Keratinocyte (primary cell): ENCODE measurements around the genes PRADC1 and FBXO41.

CAGE:
- cytosol, long polyA minus RNA: no peak
- cytosol, long polyA plus RNA: no peak
- long polyA plus RNA: no peak
- nucleus, long polyA minus RNA: no peak
- nucleus, long polyA plus RNA: no peak
Measured at GRCh38 chr2:72476703-72478009, 329.5 kb upstream of the CYP26B1 start.

DNA sequence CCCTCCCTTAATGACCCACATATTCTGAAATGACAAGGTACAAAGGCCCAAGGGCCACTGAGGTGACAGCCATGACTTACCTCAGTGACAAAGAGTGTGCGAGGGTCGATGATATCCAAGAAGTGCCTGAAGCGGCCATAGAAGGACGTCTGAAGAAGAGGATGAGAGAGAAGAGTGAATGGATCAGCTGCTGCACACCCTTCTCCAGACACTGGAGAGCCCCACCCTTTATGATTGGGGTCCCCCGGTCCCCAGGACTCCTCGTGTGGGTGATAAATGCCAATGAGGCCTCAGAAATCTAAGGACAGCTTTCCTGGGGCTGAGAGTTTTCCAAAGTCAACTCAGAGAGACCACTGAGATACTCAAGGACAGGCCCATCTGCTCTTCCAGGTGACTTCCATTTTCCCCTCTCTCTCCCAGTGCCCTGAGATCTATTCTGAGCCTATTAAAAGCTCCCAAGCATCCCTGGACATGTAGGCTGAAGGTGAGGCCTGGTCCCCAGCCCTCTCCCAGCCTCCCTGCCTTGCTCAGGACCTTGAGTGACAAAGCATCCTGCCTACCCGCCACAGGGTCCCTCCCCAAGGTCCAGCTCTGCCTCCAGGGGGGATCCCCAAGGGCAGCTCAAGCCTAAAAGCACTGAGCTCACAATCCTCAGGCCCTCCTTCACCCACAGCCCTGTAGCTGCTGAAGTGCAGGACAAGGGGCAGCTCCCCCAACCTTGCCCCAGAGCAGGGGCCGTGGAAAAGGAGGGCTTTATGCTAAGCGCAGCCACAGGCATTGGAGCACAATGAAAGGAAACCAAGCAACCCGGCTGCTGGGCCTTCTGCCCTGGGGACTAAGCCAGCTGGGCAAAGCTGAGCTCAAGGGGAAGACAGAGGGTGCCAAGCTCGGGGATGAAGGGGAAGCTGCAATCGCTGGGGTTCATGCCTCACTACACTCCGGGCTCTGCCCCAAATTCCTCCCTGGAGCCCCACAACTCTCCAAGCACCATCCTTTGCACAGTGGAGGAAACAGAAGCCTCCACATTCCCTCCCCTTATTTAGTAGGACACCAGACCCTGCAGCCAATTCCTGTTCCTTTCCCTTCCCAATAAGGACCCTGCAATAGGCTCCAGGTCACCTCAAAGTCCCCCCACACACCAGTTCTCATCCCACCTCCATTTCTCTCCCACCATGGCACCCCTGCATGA is 12.7 kb downstream of the SFXN5 start:
CAGE:
- cytosol, long polyA minus RNA: no peak
- cytosol, long polyA plus RNA: no peak
- long polyA plus RNA: no peak
- nucleus, long polyA minus RNA: no peak
- nucleus, long polyA plus RNA: no peak

GRCh38 chr2:73080544-73081210 is 9.2 kb upstream of the SFXN5 start:
CAGE:
- cytosol, long polyA minus RNA: no peak
- cytosol, long polyA plus RNA: no peak
- long polyA plus RNA: no peak
- nucleus, long polyA minus RNA: no peak
- nucleus, long polyA plus RNA: no peak

CAGE:
- cytosol, long polyA minus RNA: no peak
- cytosol, long polyA plus RNA: no peak
- long polyA plus RNA: no peak
- nucleus, long polyA minus RNA: no peak
- nucleus, long polyA plus RNA: no peak
Measured at GRCh38 chr2:73113816-73114146, 1.0 kb upstream of the RAB11FIP5 start.

DNA sequence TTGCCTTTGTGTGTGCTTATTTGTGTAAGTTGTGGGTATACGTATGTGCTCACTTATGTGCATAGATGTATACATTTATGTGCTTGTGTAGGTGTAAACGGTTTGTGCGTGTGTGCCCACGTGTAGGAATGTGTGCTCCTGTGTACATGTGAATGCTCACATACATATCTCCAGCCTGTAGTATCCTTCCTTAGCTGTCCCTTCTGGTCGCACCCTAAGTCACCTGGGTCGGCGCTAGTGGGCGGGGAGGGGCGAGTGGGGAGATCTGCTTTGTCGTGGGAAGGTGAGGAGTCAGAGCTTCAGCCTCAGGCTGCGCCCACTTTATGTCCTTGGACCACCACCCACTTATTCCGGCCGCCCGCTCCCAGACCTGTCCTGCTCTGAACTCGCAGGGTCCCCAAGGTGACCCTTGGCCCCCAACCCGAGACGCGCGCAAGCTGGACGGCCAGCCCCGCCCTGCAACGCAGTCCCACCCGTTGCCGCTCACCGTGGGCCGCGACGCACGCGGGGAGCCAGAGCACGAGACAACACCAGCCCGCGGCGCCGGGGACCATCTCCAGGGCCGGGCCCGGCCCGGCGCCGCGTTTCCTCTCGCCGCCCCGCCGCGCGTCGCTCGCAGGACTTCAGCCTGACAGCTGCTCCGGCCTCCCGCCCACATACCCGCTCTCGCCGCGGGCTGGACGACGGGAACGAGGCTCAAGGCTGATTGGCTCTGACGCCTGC is at the start of gene PRADC1:
Gene PRADC1 (minus strand): TSS at position 633 of the 723 bp plus-strand sequence.
CAGE:
- cytosol, long polyA minus RNA: no peak
- cytosol, long polyA plus RNA: no peak
- long polyA plus RNA: start-site peak on the minus strand centred at position 627 of the sequence, 69 bp wide, 195 and 103 reads in 2 replicates
- nucleus, long polyA minus RNA: no peak
- nucleus, long polyA plus RNA: no peak

DNA sequence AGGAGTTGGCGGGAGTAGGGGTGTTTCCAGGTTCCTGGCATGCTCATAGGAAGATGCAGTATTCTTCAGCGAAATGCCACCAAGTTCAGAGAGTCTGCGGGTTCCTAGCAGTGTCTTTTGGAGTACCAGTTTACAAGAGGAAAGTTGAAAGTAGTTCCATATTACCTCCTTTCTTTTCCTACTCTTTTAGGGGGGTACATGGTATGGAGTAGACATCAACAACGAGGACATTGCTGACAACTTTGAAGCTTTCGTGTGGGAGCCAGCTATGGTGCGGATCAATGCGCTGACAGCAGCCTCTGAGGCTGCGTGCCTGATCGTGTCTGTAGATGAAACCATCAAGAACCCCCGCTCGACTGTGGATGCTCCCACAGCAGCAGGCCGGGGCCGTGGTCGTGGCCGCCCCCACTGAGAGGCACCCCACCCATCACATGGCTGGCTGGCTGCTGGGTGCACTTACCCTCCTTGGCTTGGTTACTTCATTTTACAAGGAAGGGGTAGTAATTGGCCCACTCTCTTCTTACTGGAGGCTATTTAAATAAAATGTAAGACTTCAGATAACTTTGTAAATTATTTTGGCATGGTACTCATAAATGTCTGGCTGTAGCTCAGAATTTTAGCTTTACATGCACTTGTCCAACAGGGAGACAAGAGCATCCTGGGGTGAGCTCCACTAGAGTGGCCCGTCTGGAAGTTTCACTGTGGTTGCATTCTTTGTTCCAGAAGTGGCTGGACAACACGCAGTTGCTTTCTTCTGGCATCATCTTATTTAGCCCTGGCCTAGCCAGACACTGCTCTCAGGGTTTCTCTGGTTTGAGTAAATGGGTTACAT is 18.6 kb downstream of the CCT7 start:
CAGE:
- cytosol, long polyA minus RNA: no peak
- cytosol, long polyA plus RNA: no peak
- long polyA plus RNA: no peak
- nucleus, long polyA minus RNA: no peak
- nucleus, long polyA plus RNA: no peak

DNA sequence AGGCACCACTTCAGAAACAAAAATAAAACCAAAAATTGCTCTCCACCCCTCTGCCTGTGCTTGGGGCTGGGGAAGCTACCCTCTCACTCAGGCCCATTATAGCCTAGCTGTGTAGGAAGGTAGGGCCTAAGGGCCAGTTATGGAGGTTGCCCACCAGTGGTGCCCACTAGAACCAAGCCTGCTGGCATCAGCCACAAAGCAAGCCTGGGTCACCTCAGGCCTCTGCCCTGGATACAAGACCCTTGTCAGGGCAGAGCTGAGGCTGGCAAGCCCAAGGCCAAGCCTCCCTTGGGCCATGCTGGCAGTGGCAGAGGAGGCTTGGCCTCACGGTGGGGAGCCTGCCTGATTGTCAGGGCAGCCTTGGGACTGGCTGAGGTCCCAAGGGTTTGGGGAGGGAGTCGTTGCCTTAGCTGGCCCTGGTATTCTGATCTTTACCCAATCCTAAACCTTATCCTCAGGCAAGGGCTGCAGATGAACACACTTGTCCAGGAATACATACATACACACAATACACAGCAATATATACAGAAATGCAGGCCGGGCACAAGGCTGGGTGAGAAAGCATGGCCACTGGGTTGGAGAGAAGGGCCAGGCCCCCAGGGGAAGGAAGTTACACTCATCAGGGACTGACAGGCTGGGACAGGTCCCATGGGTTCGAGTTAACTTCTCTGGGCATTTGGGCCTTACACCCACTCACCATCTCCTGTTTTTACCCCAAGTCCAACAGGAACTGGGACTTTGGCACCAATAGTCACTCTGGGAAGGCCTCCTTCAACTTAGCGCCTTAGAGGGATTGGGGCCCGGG is 21.0 kb downstream of the CCT7 start:
CAGE:
- cytosol, long polyA minus RNA: no peak
- cytosol, long polyA plus RNA: no peak
- long polyA plus RNA: no peak
- nucleus, long polyA minus RNA: no peak
- nucleus, long polyA plus RNA: no peak

CAGE:
- cytosol, long polyA minus RNA: no peak
- cytosol, long polyA plus RNA: no peak
- long polyA plus RNA: no peak
- nucleus, long polyA minus RNA: no peak
- nucleus, long polyA plus RNA: start-site peak on the minus strand at chr2:73284258-73284590, 33 and 31 reads in 2 replicates
Measured at GRCh38 chr2:73283793-73284994, at the start of gene FBXO41. Gene FBXO41, minus strand, starts transcription at chr2:73284478.

GRCh38 chr2:73704276-73704681 is 32.9 kb downstream of the TPRKB start:
CAGE:
- cytosol, long polyA minus RNA: no peak
- cytosol, long polyA plus RNA: no peak
- long polyA plus RNA: no peak
- nucleus, long polyA minus RNA: no peak
- nucleus, long polyA plus RNA: no peak

GRCh38 chr2:73716341-73717436 is 20.5 kb downstream of the TPRKB start:
CAGE:
- cytosol, long polyA minus RNA: no peak
- cytosol, long polyA plus RNA: no peak
- long polyA plus RNA: no peak
- nucleus, long polyA minus RNA: no peak
- nucleus, long polyA plus RNA: no peak

DNA sequence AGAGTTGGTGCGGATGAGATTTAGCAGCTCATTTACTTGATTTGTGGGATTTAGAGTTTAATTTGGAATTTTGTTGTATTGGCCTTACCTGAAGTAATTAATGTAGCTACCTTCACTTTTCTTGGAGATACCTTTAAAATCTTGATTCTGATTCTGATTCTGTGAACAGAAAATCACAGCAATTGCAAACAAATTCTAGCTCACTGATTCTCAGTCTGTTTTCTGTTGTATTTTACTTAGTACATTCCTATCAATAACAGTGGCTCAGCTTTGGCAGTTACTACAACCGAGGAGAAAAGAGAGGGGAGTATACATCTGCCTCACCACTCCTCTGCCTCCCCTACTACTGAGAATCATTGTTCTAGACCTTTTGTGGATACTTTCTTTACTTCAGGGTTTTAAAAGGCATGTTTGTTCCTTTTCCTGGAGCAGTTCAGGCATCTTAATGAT is 10.0 kb downstream of the STAMBP start:
CAGE:
- cytosol, long polyA minus RNA: no peak
- cytosol, long polyA plus RNA: no peak
- long polyA plus RNA: no peak
- nucleus, long polyA minus RNA: no peak
- nucleus, long polyA plus RNA: no peak

DNA sequence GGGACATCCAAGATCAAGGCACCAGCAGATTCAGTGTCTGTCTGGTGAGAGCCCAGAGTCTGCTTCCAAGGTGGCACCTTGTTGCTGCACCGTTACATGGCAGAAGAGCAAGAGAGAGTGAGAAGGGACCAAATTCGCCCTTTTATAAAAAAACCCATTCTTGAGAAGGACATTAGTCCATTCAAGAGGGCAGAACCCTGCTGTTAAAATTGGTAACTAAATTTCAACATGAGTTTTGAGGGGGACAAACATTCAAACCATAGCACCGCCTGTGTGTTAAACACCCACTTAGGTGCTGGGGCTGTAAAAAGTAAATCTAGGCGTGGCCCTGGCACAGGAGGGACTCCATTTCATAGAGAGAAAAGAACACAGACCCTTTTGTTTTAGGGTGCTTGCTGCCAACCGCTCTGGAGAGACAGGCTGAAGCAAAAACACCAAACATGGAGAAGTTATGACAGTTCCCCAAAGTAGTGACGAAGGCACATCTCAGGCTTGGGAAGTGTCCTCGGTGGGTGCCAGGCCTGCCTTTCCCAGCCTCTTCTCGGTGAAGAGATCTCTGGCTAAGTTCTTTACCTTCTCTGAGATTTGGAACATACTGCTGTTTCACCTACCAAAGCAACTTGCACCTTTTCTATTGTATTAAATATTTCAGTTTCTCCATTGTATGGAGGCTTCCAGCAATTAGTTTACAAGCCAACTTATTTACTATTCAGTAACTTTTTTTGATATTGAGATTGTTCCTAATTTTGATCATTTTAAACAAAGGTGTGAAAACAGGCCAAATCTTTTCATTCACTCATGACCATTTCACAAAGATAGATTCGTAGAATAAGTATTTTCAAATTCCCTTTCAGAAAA is 5.2 kb downstream of the ACTG2 start:
CAGE:
- cytosol, long polyA minus RNA: no peak
- cytosol, long polyA plus RNA: no peak
- long polyA plus RNA: no peak
- nucleus, long polyA minus RNA: no peak
- nucleus, long polyA plus RNA: no peak

CAGE:
- cytosol, long polyA minus RNA: no peak
- cytosol, long polyA plus RNA: no peak
- long polyA plus RNA: no peak
- nucleus, long polyA minus RNA: no peak
- nucleus, long polyA plus RNA: no peak
Measured at GRCh38 chr2:73931270-73932078, 4.8 kb downstream of the DGUOK start.

DNA sequence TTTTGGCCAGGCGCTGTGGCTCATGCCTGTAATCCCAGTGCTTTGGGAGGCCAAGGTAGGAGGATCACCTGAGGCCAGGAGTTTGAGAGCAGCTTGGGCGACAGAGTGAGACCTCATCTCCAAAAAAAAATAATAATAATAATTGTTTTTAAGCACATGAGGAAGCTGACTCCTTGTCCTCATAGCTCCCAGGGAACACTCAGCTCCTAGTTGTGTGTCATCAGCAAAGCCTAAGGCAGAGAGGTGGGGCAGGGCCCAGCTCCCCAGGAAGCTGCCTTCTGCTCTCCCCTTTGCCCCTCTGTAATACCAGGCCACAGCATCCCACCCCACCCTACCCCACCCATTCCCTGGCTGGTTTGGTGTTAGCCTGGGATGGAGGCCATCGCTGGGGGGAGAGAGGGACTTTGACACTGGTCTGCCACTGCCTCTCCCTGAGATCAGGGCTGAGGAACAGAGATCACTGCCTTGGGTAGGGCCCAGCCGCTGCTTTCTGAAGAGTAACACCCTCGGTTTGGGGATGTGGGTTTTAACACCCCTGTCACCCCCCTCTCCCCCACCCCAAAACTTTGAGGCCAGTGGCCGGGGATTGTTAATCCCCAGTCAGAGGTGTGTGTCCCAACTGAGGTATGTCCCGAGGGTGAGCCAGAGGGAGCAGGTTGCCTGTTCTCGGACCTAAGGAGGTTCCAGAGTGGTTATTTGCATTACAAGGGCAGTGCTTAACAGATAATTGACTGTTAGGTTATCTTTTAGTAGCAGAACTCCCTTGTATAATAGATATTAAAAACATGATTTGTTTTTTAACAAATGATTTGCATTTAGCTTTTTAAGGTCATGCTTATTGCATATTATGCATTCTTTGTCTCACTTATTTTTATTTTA is 41.3 kb downstream of the TET3 start:
CAGE:
- cytosol, long polyA minus RNA: no peak
- cytosol, long polyA plus RNA: no peak
- long polyA plus RNA: no peak
- nucleus, long polyA minus RNA: no peak
- nucleus, long polyA plus RNA: no peak

DNA sequence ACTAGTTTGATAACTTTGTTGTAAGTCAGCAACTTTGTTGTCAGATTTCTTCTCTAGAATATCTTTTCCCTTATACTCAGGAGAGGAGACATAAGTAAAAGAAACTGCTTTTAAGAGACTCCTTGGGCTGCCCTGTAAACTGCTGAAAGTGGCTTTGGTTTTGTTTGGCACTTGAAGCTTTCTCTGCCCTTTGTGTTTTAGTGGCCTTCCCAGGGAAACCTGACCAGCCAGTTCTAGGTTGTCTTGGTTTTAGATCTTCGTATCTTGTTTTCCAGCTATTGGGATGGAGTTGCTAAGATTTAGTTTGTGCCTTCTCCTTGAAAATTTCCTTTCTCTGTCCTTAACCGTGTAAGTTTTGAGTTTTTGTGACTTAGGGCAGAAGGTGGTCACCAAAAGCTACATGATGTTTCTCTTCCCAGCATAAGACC is 81.2 kb downstream of the BOLA3 start:
CAGE:
- cytosol, long polyA minus RNA: no peak
- cytosol, long polyA plus RNA: no peak
- long polyA plus RNA: no peak
- nucleus, long polyA minus RNA: no peak
- nucleus, long polyA plus RNA: no peak

CAGE:
- cytosol, long polyA minus RNA: no peak
- cytosol, long polyA plus RNA: no peak
- long polyA plus RNA: no peak
- nucleus, long polyA minus RNA: no peak
- nucleus, long polyA plus RNA: no peak
Measured at GRCh38 chr2:74100202-74100855, 47.4 kb downstream of the BOLA3 start.

GRCh38 chr2:74149074-74149903 is 1.6 kb upstream of the BOLA3 start:
CAGE:
- cytosol, long polyA minus RNA: no peak
- cytosol, long polyA plus RNA: no peak
- long polyA plus RNA: no peak
- nucleus, long polyA minus RNA: no peak
- nucleus, long polyA plus RNA: no peak

DNA sequence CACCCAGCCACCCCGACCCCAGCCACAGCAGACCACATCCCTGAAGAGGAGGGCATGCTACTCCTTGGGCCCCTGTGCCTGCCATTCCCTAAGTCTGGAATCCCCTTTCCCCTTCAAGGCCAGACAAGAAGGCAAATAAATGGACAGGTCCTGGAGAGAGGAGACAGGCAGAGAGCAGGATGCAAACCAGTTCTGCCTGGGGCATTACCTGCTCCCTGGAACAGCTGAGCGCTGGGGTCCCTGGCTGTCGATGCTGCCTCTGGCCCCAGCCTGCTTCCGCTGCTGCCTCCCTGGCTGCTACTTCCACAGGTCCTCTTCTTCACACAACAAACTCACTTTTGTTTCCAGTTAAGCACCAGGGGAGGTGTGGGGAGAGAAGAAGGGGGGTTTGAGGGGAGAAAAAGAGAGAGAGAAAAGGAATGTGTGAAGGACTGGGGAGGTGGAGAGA is 53.2 kb downstream of the SLC4A5 start:
CAGE:
- cytosol, long polyA minus RNA: no peak
- cytosol, long polyA plus RNA: no peak
- long polyA plus RNA: no peak
- nucleus, long polyA minus RNA: no peak
- nucleus, long polyA plus RNA: no peak

DNA sequence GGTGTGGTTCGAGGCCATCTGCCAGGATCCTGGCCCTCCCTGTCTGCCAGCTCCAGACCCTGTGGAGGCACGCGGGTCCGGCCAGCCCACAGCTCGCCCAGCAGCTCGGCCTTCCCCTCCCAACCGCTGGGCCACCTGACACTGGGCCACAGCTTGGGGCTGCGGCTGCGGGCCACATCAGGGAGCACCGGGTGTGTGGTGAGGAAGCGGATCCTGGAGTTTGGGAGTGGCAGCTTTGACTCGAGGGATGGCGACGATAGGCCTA is 7.0 kb downstream of the C2orf81 start:
CAGE:
- cytosol, long polyA minus RNA: no peak
- cytosol, long polyA plus RNA: no peak
- long polyA plus RNA: no peak
- nucleus, long polyA minus RNA: no peak
- nucleus, long polyA plus RNA: no peak

GRCh38 chr2:74440249-74441350 is 1.1 kb downstream of the RTKN start:
CAGE:
- cytosol, long polyA minus RNA: no peak
- cytosol, long polyA plus RNA: start-site peak on the minus strand at chr2:74440455-74440559, 345 and 141 reads in 2 replicates
- long polyA plus RNA: start-site peak on the minus strand at chr2:74440453-74440573, 1,074 and 958 reads in 2 replicates
- nucleus, long polyA minus RNA: start-site peak on the minus strand at chr2:74440448-74440573, 127 reads
- nucleus, long polyA plus RNA: start-site peak on the minus strand at chr2:74440431-74440564, 547 and 838 reads in 2 replicates